Neural progenitor cell (in vitro differentiated cells): ENCODE results near the gene IZUMO4.

DNA sequence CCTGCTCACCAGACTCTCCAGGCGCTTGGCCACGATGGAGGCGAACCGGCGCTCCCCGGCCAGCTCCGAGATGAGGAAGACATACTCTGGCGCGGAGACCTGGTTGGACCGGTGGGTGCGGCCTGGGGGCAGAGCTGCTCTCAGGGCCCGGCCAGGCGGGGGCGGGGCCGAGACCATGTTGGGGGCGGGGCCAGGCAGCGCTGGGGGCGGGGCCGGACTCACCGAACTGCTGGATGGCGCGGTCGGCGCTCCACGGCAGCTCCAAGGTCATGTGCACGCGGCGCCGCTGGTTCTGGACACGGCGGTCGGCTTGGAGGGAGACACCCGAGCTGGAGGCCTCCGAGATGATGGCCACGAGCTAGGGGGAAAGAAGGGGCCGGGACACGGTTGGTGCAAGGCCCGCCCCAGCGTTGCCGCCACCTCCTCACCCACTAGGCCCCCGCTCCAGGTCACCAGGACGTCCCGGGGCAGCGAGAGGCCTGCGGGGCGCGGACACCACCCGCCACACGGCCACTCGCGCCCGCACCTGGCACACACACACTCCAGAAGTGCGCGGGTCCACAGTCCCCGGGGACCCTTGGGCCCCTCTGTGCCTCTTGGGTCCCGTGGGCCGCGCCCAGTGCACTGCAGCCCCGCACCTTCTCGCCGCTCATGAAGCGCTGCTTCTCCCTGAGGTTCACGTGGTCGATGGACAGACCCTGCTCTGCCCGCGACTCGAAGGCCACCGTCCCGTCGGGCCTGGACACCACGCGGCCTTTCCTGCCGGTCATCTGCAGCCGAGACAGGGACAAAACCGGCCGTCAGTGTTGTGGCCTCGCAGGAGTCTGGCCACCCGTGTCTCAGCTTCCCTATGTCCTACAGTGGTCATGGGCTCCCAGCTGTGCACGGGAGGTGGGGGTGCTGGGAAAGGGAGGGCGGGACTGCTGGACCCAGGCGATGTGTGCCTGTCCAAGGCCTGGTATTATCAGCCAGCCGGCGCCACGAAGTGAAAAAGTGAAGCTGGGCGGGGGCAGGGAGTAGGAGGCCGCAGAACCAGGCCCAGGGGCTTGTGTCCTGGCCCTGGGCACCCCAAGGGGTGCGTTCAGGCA, 8.7 kb downstream of the GPX4 start:
- RAMPAGE, long total RNA: no peak

DNA sequence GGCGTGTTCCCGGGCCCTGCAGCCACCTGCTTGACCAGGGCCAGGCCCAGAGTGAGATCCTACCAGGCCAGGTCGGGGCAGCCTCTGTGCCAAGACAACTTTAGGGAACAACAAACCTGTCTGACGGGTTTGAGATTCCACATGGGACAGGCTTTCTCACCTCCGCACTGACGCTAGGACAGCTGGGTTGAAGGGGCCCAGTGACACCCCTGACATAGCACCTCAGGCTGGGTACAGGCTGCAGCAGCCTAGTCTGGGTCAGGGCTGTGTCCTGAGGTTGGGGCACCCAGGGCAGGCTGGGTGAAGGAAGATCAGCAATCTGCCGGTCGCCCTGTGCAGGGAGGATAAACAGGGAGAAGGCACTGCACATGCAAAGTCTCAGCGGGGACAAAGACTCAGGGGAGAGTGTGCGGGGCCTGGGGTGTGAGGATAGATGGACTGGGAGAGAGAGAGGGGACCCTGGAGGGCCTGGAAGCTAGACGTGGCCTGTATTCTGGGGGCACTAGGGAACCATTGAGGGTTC, 7.7 kb upstream of the SBNO2 start:
- RAMPAGE, long total RNA: no peak

DNA sequence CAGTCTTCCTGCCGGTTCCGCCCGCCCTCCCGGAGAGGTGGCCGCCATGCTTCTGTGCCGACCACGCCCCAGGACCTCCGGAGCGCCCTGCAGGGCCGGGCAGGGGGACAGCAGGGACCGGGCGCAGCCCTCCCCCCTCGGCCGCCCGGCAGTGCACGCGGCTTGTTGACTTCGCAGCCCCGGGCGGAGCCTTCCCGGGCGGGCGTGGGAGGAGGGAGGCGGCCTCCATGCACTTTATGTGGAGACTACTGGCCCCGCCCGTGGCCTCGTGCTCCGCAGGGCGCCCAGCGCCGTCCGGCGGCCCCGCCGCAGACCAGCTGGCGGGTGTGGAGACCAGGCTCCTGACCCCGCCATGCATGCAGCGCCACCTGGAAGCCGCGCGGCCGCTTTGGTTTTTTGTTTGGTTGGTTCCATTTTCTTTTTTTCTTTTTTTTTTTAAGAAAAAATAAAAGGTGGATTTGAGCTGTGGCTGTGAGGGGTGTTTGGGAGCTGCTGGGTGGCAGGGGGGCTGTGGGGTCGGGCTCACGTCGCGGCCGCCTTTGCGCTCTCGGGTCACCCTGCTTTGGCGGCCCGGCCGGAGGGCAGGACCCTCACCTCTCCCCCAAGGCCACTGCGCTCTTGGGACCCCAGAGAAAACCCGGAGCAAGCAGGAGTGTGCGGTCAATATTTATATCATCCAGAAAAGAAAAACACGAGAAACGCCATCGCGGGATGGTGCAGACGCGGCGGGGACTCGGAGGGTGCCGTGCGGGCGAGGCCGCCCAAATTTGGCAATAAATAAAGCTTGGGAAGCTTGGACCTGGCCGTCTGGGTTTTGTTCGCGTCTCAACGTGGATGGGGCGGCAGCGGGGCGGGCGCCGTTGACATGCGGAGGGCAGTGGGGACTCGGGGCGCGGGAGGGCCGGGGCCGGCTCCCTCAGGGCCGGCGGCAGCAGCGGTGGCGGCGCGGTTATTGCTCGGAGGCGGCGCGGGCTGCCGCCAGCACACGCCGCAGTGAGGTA, 9.9 kb downstream of the CBARP start:
- RAMPAGE, long total RNA: no peak

DNA sequence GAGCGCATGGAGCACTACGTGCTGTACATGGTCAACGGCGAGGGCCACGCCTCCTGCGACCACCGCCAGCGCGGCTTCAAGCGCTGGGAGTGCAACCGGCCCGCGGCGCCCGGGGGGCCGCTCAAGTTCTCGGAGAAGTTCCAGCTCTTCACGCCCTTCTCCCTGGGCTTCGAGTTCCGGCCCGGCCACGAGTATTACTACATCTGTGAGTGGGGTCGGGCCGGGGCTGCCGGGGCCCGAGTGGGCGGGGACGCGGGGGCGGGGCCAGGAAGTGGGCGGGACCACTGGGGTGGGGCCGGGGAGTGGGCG, 9.9 kb downstream of the EFNA2 start:
- RAMPAGE, long total RNA: no peak

- RAMPAGE, long total RNA: no peak
Observed at GRCh38 chr19:1355491-1356464, 1.0 kb downstream of the PWWP3A start.

- RAMPAGE, long total RNA: no peak
Observed at GRCh38 chr19:1387653-1388347, 4.1 kb downstream of the NDUFS7 start.

DNA sequence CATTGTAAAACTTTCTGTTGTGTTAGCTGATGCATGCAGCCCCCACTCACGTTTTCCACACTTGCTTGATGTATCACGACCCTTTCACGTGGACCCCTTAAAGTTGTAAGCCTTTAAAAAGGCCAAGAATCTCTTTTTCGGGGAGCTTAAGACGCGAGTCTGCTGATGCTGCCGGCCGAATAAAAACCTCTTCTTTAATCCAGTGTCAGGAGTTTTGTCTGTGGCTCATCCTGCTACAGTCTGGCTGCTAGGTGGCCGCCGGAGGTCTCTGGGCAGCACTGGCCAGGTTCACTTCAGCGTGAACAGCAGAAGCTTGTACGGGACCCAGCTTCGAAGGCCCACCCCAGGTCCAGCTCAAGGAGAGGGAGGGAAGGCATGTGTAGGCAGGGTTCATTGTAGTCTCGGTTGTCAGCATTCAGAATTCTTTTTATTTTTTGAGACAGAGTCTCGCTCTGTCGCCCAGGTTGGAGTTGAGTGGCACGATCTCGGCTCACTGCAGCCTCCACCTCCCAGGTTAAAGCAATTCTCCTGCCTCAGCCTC, 4.5 kb downstream of the RPS15 start:
- RAMPAGE, long total RNA: no peak

DNA sequence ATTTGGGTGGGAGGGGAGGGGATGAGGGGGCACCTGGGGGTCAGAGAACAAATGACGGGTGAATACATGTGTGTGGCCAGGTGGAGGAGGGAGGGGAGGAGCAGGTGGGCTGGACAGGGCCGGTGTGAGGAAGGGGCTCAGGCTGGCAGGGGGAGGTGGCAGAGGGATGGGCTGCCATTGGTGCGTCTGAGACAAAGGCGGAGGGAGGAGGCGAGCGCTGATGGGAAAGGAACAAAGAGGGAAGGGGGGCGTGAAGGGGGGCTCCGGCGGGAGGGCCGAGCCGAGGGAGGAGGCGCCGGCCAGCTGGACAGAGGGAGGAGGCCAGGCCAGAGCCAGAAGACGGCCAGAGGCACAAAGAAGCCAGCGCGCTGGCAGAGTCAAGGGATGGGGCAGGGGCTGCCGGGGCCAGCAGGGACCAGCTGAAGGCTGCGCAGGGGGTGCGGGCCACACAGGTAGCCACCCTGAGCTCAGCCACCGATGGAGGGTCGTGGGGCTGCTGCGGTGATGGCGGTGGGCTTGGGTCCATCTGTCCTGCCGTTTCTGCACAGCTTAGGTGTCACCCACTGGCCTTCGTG, 2.0 kb downstream of the APC2 start:
- RAMPAGE, long total RNA: no peak

- RAMPAGE, long total RNA: no peak
Observed at GRCh38 chr19:1577375-1577949, 9.3 kb upstream of the MEX3D start.

DNA sequence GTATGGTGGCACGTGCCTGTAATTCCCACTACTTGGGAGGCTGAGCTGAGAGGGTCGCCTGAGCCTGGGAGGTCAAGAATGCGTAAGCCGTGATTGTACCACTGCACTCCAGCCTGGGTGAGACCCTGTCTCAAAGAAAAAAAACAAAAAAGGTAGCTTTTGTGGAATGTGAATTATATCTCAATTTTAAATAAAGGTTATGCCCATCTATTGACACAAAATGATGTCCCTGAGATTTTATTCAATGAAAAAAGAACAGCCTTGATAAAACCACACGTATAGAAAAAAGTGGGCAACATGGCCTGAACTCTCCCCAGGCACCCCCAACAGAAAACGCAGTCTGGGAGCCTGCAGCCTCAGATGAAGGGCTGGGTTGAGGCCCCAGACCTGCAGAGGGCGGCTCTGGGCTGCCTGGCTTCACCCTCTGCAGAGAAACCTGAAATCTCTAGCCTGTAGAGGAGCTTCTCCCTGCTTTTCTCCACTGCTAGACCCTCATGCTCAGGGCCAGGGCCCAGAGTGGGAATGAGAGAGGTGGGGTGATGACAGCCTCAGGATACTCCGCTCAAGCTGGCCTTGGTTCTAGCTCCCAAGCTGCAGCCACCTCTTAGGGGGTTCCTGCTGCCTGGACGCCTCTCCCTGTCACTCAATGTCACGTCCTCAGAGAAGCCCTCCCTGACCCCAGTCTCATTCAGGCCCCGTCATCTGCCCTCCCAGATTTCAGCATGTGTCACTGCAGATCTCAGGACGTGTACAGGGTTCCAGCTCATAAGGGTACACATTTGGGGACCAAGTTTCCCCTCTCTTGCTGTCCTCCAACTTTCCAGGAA, 2.0 kb downstream of the MBD3 start:
- RAMPAGE, long total RNA: no peak

- RAMPAGE, long total RNA: no peak
Observed at GRCh38 chr19:1602914-1603268, 2.4 kb downstream of the UQCR11 start.

DNA sequence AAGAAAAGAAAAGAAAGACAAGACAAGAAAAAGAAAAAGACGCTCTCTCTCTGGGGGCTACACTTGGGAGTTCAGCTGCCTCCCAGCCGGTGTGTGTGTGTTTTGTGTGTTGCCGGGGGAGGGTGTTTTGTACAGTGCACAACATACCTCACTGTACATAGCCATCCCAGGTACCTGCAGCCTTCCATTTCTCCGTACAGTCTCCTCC, 16.6 kb downstream of the ATP8B3 start:
- RAMPAGE, long total RNA: no peak

GRCh38 chr19:1821535-1822798, 9.9 kb upstream of the ATP8B3 start:
- RAMPAGE, long total RNA: no peak

- RAMPAGE, long total RNA: no peak
Observed at GRCh38 chr19:1827611-1828223, 15.6 kb upstream of the ATP8B3 start.

GRCh38 chr19:1854490-1854951, 6.2 kb upstream of the REXO1 start:
- RAMPAGE, long total RNA: no peak

DNA sequence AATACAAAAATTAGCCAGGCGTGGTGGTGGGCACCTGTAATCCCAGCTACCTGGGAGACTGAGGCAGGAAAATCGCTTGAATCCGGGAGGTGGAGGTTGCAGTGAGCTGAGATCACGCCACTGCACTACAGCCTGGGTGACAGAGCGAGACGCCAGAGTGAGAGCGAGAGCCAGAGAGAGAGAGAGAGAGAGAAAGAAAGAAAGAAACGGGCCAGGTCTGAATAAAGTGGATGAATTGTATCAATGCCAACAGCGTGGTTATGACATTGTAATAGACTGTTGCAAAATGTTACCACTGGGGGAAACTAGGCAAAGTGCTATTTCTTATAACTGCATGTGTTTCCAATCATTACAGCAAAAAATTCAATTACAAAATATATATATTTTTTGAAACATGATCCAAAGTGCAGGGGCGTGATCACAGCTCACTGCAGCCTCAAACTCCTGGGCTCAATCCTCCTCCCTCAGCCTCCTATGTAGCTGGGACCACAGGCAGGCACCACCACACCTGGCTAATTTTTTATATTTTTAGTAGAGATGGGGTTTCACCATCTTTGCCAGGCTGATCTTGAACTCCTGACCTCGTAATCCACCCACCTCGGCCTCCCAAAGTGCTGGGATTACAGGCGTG, 11.9 kb upstream of the BTBD2 start:
- RAMPAGE, long total RNA: no peak

- RAMPAGE, long total RNA: no peak
Observed at GRCh38 chr19:2096831-2097076, at the start of gene IZUMO4. Gene IZUMO4 (plus strand): TSS chr19:2096915.

DNA sequence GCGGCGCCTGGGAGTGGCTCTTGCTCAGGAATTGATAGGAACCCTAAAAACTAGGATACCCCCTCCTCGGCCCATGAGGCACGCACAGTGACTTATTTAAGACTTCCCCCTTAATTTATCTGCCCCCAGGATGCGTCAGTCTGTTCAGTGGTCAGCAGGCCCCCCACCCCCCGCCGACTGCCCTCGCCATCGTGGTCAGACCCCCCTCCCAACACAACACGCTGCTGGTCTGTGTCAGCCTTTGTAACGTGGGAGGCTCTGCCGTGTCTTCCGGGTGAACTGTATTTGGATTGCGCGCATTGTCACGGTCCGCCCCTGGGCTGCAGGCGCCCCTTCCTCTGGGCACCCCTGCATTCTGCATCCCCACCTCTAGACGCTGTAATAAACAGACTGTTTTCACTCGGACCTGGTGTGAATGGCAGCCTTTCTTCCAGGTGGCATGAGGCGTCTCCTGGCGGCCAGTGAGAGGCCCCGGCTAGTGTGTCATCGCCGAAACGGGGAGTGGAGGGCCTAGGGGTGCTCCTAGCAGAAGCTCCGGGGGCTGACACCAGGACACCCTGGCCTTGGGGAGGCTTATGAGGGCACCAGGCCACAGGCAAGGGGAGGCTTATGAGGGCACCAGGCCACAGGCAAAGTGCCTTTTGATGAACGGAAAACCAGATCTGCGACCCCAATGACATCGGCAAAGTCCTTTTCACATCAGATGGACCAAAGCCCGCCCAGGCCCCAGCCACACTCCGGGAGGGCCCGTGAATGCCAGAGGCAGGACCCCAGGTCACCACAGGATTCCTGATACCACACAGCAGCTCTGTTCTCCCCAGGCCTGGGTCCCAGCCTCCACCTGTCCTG, 3.7 kb downstream of the PLEKHJ1 start:
- RAMPAGE, long total RNA: no peak

DNA sequence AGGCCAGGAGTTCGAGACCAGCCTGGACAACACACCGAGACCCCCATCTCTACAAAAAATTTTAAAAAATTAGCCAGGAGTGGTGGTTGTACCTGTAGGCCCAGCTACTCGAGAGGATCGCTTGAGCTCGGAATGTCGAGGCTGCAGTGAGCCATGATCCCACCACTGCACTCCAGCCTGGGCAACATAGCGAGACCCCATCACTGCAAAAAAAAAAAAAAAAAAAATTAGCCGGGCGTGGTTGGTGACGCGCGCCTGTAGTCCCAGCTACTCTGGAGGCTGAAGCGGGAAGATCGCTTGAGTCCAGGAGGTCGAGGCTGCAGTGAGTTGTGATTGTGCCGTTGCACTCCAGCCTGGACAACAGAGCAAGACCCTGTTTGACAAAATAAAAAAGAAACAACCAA, 581 bp downstream of the SF3A2 start:
- RAMPAGE, long total RNA: no peak

- RAMPAGE, long total RNA: no peak
Observed at GRCh38 chr19:2268846-2269391, 12.7 kb upstream of the JSRP1 start.